Bronchial epithelial cell (primary cell): ENCODE results near the genes ERLEC1 and PSME4.

GRCh38 chr2:48459465-48460424, 19.2 kb downstream of the PPP1R21 start:
- RRBS, 2 experiments = no CpG with 5 or more reads among the region's 10 CpGs

GRCh38 chr2:48508253-48508879, 21.6 kb upstream of the STON1 start:
- RRBS, 2 experiments = no CpG with 5 or more reads among the region's 4 CpGs

GRCh38 chr2:48568561-48569036, 38.6 kb downstream of the STON1 start:
- RRBS, 2 experiments = no CpG with 5 or more reads among the region's 5 CpGs

- RRBS, 2 experiments = no CpG with 5 or more reads among the region's 1 CpG
Measured at GRCh38 chr2:51015268-51015675, 16.7 kb downstream of the NRXN1 start.

DNA sequence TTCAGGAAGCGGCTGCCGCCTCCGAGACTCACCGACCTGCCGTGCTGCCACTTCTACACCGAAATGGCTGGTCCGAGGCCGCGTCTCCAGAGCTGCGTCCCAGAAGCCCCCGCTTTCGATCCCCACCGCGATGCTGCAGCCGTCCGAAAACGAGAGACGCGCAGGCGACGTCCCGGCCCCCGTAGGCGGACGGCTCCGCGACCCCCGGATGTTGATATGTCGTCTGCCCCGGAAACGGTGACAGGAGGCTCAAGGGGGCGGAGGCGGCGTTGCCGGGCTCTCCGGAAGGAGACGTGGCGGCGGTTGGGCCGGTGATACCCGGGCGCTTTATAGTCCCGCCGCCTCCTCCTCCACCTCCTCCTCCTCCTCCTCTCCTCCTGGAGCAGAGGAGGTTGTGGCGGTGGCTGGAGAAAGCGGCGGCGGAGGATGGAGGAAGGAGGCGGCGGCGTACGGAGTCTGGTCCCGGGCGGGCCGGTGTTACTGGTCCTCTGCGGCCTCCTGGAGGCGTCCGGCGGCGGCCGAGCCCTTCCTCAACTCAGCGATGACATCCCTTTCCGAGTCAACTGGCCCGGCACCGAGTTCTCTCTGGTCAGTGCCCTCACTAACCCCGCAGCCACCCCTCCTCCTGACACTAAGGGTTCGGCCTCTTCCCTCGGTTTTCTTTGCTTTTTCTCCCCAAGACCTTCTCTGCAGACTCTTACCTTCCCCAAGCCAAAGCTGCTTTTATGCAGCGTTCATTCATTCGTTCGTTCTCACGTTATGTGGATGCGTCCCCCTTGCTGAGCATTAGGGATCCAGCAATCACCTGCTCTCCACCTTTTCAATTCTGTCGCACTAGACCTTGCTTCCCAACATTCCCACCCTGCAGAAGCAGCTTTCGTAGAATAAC, at the start of gene ERLEC1:
Gene ERLEC1, plus strand, starts transcription at position 260 of the 889 bp plus-strand sequence.
- RRBS, 2 experiments = 1 to 2% methylated on average over 13 to 16 of the region's 75 CpGs

- RRBS, 2 experiments = no CpG with 5 or more reads among the region's 3 CpGs
Measured at GRCh38 chr2:53887117-53887690, 27.4 kb upstream of the GPR75 start.

DNA sequence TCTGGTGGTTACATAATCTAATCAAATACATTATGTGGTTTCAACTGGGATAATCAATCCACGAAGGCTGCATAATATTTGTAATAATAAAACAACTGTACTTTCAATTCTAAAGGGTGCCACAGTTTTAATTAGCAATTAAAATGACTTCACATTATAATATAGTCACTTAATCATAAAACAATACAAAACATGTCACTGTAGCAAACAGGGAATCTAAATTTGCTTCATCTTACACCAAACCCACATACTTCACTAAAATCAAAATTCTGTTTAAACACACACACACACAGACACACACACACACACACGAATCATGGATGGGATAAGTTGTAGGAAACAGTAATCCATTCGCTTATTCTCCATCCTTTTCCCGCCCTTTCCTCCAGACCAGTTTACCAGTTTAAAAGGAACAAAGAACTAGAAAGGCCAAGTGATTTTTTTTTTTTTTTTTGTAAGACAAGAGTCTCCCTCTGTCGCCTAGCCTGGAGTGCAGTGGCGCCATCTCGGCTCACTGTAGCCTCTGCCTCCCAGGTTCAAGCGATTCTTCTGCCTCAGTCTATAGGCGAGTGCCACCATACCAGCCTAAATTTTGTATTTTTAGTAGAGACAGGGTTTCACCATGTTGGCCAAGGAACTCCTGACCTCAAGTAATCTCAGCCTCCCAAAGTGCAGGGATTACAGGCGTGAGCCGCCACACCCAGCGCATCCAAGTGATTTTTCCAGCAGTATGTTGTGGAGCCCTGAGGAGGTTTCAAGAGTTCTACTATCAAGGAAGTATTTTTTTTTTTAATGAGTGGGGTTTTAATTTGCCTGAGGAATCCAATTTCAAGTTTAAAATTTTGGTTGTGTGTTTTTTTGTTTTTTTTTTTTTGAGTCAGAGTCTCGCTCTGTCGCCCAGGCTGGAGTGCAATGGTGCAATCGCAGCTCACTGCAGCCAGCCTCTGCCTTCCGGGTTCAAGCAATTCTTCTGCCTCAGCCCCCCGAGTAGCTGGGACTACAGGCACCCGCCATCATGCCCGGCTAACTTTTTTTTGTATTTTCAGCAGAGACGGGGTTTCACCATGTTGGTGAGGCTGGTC, 5.6 kb downstream of the PSME4 start:
- RRBS, 2 experiments = no CpG with 5 or more reads among the region's 20 CpGs

DNA sequence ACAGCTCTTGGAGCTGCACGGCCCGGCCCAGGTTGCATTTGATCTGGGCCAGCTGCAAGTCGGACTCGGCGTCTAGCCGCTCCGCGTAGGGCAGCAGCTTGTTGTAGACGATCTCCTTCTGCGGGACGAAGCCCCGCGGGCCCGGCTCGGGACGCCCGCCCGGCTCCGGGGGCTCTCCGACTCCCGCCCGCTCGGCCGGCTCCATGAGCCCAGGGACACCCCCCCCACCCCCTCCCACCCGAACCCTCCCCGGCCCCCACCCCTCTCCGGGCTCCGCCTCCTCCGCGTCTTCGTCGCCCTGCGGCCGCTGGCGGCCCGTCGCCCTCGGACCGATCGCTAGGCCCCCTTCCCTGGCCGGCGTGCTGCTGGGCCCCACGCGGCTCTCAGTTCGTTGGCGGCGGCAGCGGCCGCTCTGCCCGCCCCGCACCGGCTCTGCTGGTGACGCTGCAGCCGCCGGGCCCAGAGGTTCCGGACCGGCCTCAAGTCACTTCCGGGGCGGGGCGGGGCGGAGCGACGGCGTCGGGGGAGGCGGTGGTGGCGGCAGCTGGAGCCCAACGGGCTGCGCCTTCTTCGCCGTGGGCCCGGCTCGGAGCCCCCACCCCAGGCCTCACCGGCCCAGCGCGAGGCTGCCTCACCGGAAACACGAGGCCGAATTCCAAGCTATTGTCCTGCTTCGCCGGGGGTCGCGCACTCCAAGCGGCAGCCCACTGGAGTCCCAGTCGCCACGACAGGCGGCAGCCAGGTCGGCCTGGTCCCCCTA, at the start of gene PSME4:
Gene PSME4, minus strand, starts transcription at position 414 of the 760 bp plus-strand sequence.
- RRBS, 2 experiments = 2% methylated on average over 46 to 47 of the region's 88 CpGs

GRCh38 chr2:53987214-53987778, 16.4 kb downstream of the ACYP2 start:
- RRBS, 2 experiments = no CpG with 5 or more reads among the region's 1 CpG

- RRBS, 2 experiments = no CpG with 5 or more reads among the region's 5 CpGs
Measured at GRCh38 chr2:54240473-54241089, 15.4 kb downstream of the TSPYL6 start.

- RRBS, 2 experiments = no CpG with 5 or more reads among the region's 6 CpGs
Measured at GRCh38 chr2:54290717-54290978, 34.6 kb upstream of the TSPYL6 start.

GRCh38 chr2:54571892-54572270, 115.8 kb downstream of the SPTBN1 start:
- RRBS, 2 experiments = no CpG with 5 or more reads among the region's 1 CpG

DNA sequence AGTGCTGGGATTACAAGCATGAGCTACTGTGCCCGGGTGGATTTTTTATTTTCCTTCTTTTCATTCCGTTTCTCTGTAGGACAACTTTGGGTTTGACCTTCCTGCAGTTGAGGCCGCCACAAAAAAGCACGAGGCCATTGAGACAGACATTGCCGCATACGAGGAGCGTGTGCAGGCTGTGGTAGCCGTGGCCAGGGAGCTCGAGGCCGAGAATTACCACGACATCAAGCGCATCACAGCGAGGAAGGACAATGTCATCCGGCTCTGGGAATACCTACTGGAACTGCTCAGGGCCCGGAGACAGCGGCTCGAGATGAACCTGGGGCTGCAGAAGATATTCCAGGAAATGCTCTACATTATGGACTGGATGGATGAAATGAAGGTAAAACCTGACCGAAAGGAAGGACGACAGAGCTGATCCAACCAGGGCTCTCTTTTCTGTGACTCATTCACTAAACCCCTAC, 97.6 kb upstream of the EML6 start:
- RRBS, 2 experiments = no CpG with 5 or more reads among the region's 19 CpGs

DNA sequence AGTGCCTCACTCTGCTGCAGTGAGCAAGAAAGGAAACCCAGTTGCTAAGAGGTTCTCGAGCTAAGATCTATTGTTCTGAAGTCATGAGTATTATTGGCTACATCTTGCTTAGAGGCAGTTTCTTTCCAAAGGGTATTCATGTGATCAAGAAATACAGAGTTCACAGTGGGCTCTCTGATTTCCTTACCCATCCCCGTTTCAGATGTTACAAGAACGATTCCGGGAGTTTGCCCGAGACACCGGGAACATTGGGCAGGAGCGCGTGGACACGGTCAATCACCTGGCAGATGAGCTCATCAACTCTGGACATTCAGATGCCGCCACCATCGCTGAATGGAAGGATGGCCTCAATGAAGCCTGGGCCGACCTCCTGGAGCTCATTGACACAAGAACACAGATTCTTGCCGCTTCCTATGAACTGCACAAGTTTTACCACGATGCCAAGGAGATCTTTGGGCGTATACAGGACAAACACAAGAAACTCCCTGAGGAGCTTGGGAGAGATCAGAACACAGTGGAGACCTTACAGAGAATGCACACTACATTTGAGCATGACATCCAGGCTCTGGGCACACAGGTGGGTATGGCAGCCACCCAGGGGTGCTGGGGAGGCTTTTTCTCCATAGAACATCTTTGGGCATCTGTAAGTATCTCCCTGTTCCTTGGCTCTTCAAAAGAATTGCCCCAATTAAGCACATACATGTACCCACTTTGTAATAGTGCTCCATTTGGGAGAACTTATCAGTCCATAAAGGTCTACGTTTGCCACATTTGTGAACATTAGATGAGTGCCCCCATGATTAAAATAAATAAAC, 73.8 kb upstream of the EML6 start:
- RRBS, 2 experiments = no CpG with 5 or more reads among the region's 16 CpGs

GRCh38 chr2:55048866-55049351, 1.3 kb downstream of the RTN4 start:
- RRBS, 2 experiments = under 1% methylated on average over 4 of the region's 18 CpGs

DNA sequence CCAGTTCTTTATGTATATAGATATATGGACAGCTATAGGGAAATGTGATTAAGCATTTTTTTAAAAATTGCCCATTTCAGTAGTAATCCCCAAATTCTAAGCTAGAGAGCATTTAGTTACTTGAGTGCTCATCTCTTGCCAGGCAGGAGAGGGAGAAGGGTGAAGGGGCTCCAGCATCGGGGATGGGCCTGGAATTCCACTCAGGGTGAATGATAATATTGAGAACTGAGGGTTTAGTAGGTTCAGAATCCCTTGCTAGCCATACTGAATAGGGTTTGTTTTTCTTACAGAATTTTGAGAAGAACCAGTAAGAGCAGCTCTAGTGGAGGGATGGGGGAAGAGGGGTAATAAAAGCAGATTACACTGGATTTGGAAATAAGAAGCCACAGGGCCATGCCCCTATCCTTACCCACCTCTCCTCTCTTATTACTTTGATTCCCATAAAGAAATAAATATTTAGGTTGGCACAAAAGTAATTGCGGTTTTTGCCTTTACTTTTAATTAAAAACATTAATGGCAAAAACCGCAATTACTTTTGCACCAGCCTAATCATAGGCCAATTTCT, 58.1 kb upstream of the RTN4 start:
- RRBS, 2 experiments = no CpG with 5 or more reads among the region's 3 CpGs

GRCh38 chr2:55150961-55151334, 81.1 kb downstream of the CLHC1 start:
- RRBS, 2 experiments = no CpG with 5 or more reads among the region's 3 CpGs

DNA sequence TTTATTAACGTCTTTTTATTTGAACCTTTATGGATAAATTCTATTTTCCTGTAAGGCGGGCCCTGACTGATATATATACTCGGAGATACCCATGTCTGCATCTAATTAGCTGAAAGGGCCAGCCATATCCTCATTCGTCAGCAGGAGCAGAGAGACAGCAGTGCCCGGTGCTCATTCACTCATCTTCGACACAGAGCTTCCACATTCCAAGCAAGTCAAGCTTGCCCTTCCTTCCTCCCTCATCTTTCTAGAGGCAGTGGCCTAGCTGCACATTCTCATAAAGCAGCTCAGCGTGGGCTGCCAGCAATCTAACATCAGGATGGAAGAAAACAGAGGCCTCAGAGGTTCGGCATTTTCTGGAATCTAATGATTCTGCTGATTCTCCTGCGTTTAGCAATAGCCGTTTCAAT, 68.9 kb downstream of the CLHC1 start:
- RRBS, 2 experiments = no CpG with 5 or more reads among the region's 10 CpGs

DNA sequence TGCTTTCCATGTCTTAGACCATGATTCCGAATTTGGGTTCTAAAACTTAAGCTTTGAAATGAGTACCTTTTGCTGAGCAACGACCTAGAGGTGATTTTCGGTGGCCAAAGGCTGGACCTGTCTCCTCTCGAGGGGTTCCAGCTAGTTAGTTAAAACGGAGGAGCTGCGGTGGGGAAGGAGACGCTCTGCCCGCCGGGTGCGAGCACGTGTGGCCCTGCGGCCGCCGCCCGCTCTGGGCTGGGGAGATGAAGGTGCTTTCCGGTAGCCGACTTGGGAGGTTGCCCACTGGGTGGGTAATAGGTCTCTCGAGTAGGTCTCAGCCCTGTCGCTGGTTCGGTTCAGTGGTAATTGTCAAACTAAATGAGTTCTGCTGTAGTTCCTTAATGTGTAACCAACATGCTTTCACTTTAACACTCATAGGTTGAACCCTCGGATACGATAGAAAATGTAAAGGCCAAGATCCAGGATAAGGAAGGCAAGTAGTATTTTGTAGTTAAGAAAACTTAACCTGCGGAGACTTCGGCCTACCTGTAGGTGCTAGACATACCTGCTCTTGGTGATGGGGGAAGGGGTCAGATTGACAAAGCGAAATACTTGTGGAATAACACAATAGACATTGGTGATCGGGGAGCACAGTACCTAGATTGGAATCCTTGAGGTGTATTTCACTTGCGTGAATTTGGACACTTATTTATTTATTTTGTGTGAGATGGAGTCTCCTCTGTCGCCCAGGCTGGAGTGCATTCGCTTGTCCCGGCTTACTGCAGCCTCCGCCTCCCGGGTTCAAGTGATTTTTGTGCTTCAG, 657 bp downstream of the RPS27A start:
- RRBS, 2 experiments = 2% methylated on average over 8 of the region's 32 CpGs

GRCh38 chr2:55236314-55237488, 4.2 kb downstream of the RPS27A start:
- RRBS, 2 experiments = no CpG with 5 or more reads among the region's 6 CpGs